ENCODE measurements around the genes RHBDF1, LUC7L, RGS11 and RHBDL1.

GRCh38 chr16:38565-39558, 14.5 kb downstream of the POLR3K start:
- RRBS: no CpG with 5 or more reads among the region's 9 CpGs

DNA sequence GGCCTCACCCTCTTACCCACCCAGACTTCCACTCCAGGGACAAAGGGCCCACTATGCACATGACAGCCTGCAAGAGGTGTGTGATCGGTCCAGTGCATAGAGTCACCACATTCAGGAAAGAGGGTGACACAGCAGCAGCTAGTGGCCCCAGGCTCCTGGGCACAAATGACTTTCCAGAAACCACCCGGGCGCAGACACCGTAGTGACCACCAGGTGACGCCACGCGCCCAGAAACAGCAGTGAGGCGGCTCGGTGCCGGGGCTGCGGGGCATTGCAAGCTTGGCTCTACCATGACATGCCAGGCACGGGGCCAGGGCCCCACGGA, 6.8 kb downstream of the RHBDF1 start:
- RRBS: 2% methylated on average over 9 of the region's 13 CpGs

DNA sequence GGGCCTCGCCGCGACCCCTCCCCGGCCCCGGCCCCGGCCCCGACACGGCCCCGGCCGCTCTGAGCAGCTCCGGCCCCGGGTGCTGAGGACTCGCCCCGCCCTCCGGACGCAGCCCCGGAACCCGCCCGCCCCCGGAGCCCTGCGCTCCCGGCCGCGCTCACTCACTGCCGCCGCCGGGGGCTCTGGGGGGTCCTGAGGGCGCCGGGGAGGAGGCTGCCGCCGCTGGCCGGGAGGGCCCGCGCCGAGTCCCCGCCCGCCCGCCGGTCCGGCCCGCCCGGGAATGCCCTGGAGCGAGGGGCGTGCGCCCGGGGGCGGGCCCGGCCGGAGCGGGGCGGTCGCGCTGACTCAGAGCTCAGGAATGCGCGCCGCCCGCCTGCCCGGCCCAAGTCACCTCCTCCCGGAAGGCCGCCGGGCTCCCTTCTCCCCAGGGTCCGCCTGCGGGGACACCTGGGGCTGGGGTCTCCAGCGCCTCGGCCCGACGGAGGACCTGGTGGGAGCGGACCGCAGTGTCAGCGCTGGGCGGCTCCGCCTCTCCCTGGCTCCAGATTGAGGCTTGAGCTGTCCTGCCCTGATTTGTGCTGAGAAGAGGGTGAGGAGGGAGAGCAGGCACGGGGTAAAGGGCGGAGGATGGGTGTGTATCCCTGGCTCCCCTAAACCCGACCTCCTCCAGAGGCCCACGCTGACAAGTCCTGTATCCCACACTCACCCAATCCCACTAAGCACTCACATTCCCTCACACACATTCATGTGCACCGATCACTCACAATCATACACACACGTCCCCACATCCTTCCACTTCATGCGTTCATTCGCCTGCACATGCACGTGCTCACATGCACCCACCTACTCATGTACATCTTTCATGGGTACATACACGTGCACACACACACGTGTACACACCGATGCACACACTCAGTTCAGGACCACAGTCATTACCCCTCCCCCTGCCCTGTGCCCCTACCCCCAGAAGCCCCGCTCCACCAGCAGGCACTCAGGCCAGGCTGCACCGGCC, at the start of gene RHBDF1:
RHBDF1 (minus strand) TSS at position 284 of the 1,012 bp plus-strand sequence.
- RRBS: 7% methylated on average over 11 of the region's 86 CpGs

DNA sequence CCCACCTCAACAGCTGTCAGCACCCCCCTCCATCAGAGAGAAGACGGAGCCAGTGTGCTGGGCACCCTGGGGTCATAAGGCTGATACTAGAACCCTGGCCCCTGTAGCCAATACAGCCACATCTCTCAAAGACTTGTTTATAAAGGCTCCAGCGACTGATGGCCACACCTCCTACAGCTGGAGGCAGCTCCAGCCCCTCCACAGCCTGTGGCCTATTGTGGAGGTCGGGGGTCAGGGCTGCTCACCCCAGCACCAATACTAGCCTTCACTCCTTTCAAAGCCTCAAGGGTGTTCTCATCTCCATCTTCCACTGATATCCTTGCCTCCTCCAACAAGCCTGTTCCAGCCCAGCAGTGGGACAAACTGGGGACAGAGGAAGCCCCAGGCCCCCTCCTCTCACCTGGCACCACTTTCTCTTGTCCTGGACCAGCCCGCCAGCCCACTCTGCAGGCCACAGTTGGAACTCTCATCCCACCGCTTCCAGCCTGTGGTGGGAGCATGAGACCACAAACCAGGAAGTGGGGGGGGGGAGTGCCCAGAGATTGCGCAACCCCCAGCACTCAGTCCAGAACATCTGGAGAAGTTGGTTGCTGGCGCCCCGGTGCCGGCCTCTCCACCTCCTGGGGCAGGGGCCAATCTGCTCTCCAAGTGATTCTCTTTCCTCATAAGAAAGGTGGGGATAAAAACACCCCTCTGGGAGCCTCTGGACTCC, 2.0 kb upstream of the MPG start:
- RRBS: no CpG with 5 or more reads among the region's 9 CpGs

DNA sequence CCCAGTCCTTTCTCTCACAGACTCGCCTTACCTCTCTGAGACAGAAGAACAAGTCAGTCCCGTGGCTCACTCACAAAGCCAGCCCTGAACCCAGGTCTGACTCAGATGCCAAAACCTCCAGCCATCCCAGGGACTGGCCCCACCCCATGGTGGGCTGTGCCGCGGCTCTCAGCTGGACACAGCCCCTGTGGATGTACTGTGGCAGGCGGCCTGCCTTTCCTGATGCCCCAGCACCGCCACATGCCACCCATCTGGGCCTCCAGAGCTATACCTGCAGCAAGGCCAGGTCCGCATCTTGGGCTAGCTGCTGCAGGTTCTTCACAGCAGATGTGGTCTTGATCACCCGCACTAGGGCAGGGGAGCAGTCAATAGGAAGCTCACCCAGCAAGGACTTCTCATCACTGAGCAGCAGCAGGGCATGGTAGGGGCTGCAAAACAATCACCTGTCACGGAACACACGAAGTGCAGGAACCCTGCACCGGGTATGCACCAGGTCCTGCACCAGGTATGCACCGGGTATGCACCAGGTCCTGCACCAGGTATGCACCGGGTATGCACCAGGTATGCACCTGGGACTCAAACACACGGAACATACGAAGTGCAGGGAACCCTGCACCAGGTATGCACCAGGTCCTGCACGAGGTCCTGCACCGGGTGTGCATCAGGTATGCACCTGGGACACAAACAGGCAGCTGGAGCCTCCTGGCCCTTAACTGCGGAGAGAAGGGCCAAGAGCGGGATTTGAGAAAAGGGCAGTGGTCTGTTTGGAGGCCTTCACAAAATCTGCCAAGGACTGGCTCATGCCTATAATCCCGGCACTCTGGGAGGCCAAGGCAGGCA, 20.1 kb downstream of the MPG start:
- RRBS: no CpG with 5 or more reads among the region's 20 CpGs

DNA sequence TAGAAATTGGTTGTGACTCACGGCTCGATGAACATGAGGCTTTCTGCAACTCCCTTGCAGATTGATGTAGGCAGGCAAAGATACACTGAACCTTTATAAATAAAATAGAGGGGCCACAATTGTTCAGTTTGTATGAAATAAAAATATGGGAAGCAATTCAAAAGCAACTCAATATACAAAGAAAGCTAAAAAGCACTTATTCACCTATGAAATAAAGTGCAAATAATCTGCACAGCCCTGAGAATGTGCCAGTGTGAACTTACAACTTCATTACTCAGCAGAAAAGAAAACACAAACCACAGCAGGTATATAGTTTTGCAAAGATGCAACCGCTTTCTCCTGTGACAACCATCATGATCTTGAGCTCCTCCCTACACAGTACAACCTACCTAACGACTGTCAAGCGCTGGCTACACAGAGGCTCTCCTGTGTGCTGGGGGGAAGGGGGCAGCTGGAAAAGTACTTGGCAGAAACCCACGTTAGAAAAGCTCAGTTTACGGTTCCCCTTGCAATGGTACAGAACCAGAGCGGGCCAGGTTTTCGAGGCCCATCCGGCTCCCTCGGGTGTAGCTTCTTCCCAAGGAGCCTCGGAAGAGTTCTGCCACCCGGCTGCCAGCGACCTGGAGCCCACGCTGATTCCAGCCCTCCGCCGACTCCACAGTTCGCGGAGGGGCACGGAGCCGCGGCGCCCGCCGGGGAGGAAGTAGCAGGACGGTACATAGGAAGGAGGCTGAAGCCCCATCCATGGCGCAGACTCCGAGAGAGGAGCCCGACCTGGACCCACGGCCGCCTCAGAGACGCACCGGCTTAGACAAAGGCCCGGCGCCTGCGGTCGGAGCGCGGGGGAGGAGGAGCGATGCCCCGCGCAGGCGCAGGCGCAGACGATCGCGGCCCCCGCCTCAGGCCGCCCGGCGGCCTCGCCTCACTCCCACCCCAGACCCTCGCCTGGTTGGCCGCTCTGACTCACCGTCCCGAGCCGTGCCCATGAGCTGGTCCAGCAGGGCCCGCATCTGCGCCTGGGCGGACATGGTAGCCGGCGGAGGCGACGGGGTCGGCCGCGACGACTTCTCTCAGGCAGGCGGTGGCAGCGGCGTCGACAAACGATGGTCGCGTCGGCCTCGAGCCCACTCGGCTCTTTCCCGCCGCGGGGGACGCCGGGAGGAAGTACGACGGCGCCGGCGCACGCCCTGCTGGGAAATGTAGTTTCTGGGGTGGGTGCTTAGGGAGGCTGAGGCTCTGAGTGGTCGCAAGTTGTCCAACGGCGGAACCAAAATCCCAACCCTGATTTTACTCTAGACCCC, at the start of gene LUC7L:
LUC7L (minus strand) TSS at position 1,138 of the 1,301 bp plus-strand sequence.
- RRBS: 1% methylated on average over 28 of the region's 92 CpGs

DNA sequence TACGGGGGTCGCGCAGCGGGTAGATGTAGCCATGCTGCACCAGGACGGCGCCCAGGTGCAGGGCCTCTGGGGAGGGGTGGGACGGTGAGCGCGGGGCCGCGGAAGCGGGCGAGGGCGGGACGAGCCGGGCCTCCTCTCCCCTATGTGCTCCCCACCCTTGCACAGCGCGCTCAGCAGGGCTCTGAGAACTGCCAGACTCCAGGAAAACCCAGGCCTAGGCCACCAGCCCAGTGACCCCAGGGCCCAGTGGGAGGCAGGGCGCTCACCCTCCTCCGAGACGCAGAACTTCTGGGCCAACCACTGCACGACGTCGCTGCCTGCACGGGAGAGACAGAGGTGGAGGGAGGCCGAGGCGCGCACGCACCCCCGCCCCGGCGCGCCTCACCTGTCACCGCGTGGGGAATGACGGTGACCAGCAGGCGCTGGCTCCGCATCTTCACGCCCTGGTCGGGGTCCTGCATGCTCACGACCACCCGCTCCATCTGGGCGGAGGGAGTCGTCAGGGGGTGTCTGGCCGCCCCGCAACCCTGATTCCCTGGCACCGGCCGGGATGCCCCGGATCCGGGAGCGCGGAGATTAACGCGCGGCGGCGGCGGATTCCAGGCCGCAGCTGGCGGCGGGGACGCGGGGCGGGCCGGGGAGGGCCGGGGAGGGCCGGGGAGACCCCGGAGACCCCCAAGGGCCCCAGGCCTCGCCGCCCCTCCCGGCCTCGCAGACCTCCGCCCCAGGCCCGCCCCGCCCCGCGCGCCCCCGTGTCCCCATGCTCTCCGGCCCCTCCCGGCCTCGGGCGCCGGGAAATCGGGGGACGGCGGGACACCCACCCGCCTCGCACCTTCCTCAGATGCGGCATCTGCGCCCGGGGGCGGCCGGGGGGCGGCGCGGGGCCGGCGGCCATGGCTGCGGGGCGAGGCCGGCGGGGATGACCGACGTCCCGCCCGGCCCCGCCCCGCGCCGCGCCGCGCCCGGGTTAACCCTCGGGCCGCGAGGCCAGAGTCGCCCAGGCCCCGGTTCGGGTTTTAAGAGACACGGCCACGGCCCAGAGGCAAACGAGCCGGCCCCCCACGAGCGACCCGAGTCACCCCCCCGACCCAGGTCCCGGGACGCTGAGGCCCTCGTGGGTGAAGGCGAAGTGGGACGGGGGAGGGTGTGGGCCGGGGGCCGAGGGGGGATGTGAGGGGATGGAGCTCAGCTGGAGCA, at the start of gene RGS11:
RGS11 (minus strand) TSS at position 928 of the 1,197 bp plus-strand sequence.
- RRBS: 4% methylated on average over 48 of the region's 136 CpGs

DNA sequence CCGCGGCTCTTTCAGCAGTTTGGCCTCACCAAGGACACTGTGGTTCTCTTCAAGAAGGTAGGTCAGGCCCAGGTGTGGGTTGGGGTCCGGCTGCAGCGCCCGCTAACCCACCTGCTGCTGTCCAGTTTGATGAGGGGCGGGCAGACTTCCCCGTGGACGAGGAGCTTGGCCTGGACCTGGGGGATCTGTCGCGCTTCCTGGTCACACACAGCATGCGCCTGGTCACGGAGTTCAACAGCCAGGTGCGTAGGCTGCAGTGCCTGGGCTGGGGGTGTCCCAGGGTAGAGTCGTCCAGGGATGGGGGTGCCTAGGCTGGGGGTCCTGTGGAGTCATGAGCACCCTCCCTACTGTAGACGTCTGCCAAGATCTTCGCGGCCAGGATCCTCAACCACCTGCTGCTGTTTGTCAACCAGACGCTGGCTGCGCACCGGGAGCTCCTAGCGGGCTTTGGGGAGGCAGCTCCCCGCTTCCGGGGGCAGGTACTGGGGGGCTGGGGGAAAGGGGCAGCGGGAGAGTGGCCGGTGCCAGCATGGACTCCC, 2.1 kb downstream of the PDIA2 start:
- RRBS: 92% methylated on average over 4 of the region's 25 CpGs

DNA sequence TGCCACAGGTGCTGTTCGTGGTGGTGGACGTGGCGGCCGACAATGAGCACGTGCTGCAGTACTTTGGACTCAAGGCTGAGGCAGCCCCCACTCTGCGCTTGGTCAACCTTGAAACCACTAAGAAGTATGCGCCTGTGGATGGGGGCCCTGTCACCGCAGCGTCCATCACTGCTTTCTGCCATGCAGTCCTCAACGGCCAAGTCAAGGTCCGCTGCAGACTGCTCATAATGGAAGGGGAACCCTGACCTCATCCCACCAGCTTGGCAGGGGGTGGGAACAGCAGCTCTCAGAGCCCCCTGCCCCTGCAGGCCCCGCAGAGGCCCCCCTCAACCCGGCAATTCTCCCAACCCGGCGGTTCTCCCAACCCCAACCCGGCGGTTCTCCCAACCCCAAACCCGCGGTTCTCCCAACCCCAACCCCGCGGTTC, 2.5 kb downstream of the PDIA2 start:
- RRBS: no CpG with 5 or more reads among the region's 21 CpGs

DNA sequence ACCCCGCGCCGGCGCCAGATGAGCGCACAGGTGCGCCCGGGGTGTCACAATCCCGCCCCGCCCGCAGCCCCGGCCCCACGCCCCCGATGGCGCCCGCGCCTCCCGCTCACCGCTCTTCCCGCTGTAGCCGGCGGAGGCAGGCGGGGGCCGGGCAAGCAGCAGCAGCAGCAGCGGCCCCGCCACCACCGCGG, 292 bp downstream of the PGAP6 start:
- RRBS: 2% methylated on average over 15 of the region's 27 CpGs

- RRBS: no CpG with 5 or more reads among the region's 19 CpGs
These were observed 7.9 kb upstream of the CAPN15 start for GRCh38 chr16:519556-519999.

DNA sequence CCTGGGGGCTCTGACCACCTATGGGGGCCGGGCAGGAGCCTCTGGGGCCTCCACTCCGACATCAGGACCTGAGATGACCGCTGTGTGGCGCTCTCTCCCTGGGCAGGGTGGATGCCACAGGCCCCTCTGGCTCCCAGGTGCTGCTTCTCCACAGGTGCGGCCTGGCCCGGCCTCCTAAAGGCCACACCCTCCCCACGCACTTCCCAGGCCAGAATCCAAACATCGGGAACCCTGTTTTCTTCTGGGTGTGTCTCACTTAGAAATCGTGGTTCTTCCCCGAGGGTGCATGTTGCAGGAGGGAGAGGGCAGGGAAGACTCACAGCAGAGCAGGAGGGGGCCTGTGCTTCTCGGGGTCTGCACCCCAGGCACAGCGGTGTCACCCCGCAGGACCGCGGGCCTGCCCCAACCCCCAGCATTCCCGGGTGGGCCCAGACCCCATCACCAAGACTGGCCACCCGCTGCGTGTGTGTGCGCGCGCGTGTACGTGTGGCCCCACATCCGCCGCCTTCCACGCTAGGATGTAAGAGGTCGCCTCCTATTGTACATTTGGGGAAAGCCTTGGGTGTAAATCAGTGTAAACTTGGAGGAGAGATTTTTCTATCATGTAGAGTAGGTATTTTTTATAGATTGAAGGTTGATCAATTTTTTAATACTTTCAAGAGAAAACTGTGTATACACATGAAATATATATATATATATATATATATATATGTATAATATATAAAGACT, 5.8 kb upstream of the CAPN15 start:
- RRBS: no CpG with 5 or more reads among the region's 27 CpGs

DNA sequence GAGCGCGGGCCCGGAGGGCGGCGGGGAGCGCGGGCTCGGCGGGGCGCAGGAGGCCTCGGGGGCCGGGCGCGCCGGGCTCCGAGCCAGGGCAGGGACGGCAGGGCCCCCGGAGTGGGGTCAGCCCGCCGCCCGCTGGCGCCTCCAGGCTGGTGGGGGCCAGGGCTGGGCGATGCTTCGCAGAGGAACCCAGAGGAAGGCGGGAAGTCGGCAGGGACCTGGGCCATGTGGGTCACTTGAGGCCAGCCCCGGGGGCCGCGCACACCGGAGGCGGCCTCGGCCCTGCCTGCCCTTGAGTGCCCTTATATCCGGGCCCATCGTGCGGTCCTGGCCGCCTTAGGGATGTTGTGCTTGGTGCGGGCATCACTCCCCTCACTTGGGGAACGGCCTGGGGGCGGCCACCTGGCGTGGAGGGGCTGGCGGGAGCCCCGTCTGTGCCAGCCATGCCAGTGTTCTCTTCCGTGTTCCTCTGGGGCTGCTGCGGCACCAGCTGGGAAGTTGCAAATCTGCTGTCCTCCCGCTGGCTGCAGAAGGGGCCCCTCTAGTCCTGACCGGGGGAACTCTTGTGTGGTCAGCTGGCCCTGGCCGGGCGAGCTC, 669 bp downstream of the CAPN15 start:
- RRBS: 3% methylated on average over 18 of the region's 48 CpGs

DNA sequence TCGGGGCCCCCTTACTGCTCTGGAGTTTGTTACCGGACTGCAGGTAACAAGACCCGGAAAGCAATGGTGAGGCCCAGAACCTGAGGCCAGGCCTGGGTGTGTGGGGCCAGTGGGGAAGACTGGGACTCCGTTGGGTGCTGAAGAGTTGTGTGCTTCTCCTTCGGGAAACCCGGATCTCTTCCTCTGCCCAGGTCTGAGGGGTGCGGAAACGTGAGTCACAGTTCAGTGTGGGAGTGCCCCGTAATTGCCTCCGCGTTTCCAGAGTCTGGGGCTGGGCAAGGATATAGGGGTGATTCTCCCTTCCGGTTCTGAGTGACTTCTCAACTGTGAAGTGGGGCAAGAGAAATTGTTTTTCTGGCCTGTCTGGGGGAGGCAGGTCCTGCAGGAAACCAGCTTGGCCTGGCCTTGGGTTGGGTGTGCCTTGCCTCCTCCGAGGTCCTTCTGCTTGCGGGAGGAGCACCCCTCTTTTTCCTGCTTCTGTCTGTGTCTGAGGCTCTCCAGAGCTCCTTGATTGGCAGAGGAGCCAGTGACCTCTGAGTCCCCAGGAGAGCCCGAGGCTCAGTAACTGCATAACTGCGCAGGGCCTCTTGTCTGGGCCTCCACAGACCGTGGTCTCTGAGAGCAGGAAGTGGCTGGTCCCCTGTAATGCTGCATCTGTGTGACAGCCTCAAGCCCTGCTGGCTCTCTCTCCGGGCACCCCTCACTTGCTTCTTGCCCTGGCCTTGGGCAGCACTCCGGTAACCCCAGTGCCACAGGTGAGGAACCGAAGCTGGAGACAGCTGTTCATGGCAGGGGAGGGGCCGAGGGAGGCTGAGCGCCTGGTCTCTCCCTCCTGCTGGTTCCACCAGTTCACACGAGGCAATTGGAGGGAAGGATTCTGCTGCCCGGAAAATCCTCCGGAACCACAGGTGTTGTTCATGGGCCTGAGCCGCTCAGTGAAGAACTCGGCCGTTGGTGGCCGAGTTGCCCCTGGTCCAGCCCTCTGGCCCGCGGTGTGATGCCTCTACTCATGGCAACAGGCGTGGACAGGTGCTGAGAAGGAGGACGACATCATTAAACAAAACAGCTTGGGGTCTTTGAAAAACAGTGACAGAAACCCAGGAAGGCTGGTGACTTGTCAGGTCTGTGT, 1.5 kb downstream of the CAPN15 start:
- RRBS: 79% methylated on average over 4 of the region's 33 CpGs

DNA sequence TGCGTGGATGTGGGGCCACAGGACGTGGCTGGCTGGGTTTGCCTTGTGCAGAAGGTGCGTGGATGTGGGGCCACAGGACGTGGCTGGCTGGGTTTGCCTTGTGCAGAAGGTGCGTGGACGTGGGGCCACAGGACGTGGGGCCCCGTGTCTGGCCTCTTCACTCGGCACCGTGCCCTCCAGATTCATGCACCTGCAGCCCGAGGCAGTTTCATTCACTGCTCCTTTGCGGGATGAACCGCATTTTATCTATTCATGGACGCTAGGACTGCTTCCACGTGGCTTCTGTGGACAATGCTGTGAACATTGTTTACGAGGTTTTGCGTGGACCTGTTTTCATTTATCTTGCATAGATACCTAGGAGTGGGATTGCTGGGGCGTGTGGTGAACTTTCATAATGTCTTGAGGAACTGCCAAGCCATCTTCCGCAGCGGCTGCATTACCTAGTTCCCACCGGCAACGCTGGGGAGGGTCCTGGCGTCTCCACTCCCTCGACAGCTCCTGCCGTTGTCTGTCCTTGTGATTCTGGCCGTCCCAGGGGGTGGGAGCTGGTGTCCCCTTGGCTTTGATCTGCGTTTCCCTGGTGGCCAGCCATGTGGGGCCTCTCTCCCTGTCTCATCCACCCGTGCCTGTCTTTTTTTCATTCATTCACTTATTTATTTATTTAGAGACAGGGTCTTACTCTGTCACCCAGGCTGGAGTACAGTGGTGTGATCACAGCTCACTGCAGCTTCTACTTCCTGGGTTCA, 14.6 kb downstream of the CAPN15 start:
- RRBS: no CpG with 5 or more reads among the region's 28 CpGs

DNA sequence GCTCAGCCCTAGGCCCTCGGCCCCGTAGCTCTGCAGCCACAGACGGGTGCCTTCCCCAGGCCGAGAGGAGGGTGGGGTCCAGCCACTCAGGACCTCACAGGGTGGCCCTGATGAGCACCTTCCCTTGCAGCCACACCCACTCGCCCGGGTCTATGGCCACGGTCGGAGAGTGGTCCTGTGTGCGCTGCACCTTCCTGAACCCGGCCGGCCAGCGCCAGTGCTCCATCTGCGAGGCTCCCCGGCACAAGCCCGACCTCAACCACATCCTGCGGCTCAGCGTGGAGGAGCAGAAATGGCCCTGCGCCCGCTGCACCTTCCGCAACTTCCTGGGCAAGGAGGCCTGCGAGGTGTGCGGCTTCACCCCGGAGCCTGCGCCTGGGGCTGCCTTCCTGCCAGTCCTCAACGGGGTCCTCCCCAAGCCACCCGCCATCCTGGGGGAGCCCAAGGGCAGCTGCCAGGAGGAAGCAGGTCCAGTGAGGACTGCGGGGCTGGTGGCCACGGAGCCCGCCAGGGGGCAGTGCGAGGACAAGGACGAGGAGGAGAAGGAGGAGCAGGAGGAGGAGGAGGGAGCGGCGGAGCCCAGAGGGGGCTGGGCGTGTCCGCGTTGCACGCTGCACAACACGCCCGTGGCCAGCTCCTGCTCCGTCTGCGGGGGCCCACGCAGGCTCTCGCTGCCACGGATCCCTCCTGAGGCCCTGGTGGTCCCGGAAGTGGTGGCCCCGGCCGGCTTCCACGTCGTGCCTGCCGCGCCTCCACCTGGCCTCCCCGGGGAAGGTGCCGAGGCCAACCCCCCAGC, 13.3 kb upstream of the PRR35 start:
- RRBS: 70% methylated on average over 11 of the region's 53 CpGs

- RRBS: 3% methylated on average over 12 of the region's 22 CpGs
These were observed 684 bp upstream of the PRR35 start for GRCh38 chr16:559501-559919.

GRCh38 chr16:592477-593473, 2.9 kb downstream of the RAB40C start:
- RRBS: no CpG with 5 or more reads among the region's 29 CpGs

DNA sequence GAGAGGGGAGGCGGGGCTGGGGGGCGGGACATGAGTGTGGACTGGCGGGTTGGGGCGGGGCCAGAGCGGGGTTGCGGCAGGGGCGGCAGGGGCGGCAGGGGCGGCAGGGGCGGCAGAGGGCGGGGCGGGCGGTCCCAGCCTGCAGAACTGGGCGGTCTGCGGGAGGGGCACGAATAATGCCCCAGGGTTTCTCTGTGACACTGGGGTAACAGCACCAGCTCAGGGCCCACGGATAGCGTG, 1.0 kb upstream of the METTL26 start:
- RRBS: no CpG with 5 or more reads among the region's 18 CpGs

- RRBS: 3% methylated on average over 10 of the region's 70 CpGs
These were observed at the start of gene RHBDL1 for GRCh38 chr16:675397-676193. Gene RHBDL1 (plus strand): TSS chr16:675671.

Data from epithelial cell of esophagus (primary cell).